ENCODE measurements around the genes P2RX7, KDM2B and MORN3.

DNA sequence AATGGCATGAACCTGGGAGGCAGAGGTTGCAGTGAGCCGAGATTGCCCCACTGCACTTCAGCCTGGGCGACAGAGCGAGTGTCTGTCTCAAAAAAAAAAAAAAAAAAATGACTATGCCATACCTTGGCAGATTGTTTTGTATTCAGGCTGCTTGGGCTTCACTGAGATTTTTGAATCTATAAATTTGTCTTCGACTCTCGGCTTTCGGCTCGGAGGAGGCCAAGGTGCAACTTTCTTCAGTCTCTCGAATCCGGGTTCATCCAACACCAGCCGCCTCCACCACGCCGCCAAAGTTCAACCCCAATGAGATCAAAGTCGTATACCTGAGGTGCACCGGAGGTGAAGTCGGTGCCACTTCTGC, 12.3 kb upstream of the SPPL3 start:
- PRO-cap: no peak

DNA sequence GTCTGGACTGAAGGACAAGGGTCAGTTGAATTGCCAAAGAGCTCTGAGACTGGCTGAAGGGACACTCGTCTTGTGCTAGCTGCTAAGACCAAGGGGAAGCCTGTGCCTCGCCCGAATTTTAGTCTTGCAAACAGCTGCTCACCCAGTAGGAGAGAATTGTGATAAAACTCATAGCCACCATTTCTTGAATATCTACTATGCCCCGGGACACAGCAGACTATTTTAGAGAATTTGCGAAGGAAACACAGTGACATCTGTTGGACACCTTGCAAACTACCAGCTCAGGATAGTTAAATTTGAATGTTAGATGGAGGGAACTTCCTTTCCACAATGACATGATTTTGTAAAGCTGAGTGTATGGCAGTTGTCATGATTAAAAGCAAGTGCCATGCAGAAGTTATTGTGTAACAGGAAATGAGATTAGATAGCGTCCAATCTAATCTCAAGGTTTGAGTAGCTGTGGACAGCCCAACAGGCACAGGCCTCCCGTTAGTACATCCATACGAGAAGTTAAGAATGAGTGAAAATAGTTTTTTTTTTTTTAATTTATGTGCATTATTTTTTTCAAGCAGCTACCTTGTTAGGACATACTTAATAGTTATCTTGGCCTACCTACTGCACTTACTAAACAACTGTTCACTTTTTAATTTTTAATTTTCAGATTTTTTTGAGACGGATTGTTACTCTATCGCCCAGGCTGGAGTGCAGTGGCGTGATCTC, 6.5 kb upstream of the HNF1A start:
- PRO-cap: no peak

- PRO-cap: no peak
Observed at GRCh38 chr12:121124330-121124915, 8.3 kb upstream of the P2RX7 start.

- PRO-cap: bidirectional peak, plus-strand start at chr12:121132880, minus-strand start at chr12:121132765
Observed at GRCh38 chr12:121132514-121133682, at the start of gene P2RX7. Gene P2RX7 (plus strand): TSS chr12:121132876.

DNA sequence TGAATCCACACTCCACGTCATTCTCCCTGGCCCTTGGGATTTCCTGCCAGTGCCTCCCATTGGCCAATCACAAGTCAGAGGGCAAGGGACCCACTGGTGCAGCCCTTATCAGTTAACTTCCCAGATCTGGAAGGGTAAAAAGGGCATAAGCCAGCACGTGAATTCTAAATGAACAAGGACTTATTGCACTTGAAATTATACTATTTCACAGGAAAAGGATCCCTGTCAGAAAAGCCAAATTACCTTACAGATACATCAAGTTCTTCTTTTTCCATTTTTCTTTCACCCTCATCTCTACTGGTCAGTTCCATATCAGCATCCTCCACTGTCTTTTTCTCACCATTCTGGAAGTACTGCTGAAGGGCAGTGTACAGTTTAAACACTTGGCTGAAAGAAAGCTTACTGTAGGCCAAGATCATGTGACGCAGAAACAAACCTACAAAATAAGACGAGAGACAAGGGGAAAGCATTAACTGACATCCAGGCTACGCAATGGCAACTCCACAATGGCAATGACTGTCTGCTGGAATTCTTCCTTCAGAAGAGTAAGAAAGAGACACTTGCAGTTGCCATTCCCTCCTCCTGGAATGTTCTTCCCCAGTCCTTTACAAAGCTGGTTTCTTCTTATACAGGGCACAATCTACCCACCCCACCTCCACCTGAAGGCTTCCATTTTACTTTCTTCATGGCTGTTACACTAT, 6.5 kb downstream of the ANAPC5 start:
- PRO-cap: no peak

DNA sequence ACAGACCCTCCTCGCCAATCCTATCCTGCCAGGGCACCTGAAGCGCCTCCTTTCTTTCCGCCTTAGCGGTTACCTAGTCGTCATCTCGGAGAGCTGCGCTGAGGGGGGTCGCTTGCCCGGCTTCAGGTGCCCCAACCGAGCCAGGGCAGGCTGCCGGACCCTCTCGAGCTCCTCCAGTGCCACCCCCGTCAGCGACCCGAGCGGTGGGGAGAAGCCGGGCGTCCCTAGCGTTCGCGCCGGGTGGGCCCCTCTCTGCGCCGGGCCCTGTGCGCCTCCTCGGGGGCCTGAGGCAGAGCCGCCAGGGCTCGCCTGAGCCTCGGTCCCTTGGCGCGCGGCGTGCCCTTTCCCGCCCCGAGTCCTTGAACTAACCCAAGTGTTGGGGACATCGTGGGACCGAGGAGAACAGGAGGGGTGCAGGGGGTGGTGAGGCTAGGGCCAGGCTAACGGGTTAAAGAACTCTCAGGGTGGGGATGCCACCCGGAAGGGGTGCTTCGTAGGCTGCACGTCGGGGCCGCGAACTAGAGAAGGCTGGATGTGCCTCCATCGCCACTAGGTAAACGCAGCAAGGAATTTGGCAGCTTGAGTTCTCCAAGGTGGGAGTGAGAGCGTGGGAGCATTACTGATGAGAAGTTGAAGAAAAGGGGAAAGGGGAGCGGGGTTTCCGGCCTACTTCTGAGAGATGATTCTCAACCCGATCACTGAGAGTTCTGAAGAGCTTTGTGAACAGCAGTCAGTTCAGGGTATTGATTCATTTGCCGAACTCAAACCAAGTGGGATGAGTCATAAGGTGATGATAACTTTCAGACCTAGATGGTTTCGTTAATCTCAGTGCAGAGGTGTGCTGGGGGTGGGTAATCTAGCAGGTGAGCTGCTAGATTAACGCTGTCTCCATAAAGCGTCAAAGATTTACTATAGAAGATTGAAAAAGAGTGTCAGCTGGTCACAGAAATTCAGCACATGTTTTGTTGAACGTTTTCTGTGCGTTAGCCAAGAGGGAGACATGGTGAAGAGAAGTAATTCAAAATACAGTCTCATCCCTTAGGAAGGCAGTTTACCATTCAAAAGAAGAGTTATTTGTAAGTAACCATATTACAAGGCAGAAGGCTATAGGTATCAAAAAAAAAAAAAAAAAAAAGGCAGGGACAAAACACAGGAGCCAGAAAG, 704 bp downstream of the RNF34 start:
- PRO-cap: bidirectional peak, plus-strand start at position 552 of the sequence, minus-strand start at position 517 of the sequence; bidirectional peak, plus-strand start at position 689 of the sequence, minus-strand start at position 709 of the sequence

DNA sequence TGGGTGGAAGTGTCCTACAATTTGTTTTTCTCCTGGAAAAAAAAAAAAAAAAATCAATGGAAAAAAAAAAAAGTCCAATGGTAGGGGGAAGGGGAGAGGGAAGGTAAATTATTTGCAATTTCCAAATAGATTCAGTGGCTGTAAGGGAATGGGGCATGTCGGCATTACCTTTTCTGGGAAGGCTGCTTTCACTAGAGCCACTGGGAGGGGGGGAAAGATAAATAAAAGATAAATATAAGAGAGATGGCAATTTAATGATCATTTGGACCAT, 64.1 kb downstream of the KDM2B start:
- PRO-cap: no peak

GRCh38 chr12:121538623-121539094, 42.2 kb downstream of the KDM2B start:
- PRO-cap: no peak

- PRO-cap: bidirectional peak, plus-strand start at chr12:121581012, minus-strand start at chr12:121581005; bidirectional peak, plus-strand start at chr12:121581280, minus-strand start at chr12:121581228
Observed at GRCh38 chr12:121580879-121581475, at the start of gene KDM2B. Gene KDM2B (minus strand): TSS chr12:121581023.

DNA sequence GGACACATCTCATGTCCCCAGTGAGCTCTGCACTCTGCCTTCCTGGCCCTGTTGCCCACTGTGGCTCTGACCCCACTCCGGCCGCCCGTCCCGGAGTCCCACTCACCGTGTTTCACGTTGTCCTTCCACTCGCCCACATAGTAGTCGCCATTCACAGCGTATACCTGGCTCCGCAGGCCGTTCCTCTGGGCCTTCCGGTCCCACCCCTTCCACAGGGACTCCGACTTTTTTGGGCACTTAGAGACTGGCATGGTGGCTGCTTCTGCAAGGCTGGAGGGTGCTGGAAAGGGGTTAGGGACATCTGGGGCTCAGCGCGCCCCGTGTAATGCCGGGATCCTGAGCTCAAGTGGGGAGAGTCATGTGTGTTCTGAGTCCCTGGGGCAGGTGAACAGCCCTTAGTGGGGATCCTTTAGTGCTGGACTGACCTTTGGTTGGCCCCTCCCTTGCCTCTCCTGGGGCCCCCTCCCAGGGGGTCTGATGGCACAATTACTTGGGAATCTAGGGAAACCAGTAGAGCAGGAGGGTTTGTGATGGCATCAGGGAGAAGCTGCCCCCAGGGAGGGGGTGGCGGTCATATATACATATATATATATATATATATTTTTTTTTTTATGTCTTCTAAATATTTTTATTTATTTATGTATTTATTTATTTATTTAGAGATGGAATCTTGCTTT, at the start of gene MORN3:
Gene MORN3 (minus strand): TSS at position 422 of the 677 bp plus-strand sequence.
- PRO-cap: no peak

GRCh38 chr12:121795825-121796450, 2.5 kb upstream of the RHOF start:
- PRO-cap: no peak

DNA sequence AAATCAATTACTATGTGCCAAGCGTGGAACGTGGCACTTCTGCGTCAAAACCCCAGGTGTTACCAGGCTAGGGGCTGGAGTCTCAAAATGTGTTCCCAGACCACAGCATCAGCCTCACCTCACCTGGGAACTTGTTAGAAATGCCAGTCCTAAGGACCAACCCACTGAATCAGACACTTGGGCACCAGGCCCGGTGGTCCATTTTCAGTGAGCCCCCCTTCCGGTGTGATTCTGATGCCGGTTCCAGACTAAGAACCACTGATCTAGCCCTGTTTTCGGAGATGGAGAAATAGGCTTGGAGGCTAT, 5.0 kb upstream of the SETD1B start:
- PRO-cap: no peak

DNA sequence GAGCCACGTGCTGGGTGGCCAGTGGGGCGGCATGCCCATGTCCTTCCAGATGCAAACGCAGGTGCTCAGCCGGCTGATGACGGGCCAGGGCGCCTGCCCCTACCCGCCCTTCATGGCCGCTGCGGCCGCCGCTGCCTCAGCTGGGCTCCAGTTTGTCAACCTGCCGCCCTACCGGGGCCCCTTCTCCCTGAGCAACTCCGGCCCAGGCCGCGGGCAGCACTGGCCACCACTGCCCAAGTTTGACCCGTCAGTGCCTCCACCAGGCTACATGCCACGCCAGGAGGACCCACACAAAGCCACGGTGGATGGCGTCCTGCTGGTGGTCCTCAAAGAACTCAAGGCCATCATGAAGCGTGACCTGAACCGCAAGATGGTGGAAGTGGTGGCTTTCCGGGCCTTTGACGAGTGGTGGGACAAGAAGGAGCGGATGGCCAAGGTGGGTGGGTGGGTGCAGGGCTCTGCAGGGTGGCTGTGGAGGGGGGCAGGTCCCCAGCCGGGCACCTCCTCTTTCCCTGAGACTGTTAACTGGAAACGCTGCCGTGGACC, 10.8 kb downstream of the SETD1B start:
- PRO-cap: no peak

GRCh38 chr12:121933583-121934409, 15.4 kb downstream of the CFAP251 start:
- PRO-cap: bidirectional peak, plus-strand start at chr12:121934031, minus-strand start at chr12:121933927

GRCh38 chr12:122080393-122080891, 1.9 kb downstream of the MLXIP start:
- PRO-cap: bidirectional peak, plus-strand start at chr12:122080652, minus-strand start at chr12:122080527

- PRO-cap: no peak
Observed at GRCh38 chr12:122136543-122137083, 37.4 kb downstream of the IL31 start.

GRCh38 chr12:122196785-122197399, 6.6 kb upstream of the B3GNT4 start:
- PRO-cap: bidirectional peak, plus-strand start at chr12:122197180, minus-strand start at chr12:122197029

- PRO-cap: no peak
Observed at GRCh38 chr12:122206408-122207460, 3.2 kb downstream of the B3GNT4 start.

- PRO-cap: no peak
Observed at GRCh38 chr12:122483723-122484625, 16.8 kb downstream of the ZCCHC8 start.

DNA sequence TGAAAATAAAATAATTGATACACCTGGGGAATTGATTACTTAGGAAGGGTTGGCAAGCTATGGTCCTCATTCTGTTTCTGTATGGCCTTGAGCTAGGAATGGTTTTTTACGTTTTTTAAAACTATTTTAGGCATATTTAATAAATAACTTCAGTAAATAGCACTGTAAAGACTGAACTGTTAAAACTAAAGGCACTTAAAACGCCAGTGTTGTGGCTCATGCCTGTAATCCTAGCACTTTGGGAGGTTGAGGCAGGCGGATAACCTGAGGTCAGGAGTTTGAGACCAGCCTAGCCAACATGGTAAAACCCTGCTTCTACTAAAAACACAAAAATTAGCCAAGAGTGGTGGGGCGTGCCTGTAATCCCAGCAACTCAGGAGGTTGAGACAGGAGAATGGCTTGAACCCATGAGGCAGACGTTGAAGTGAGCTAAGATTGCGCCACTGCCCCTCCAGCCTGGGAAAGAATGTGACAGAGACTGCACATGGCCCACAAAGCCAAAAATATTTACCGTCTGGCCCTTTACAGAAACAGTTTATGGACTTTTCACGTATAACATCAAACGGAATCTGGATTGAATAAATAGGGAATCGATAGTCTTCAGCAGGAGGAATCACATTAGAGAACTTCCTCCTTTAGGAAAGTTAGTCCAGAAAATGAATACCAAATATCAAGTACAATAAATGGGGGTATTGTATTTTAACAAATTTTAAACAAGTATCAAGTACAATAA, 3.5 kb downstream of the RSRC2 start:
- PRO-cap: no peak

Data from H9 (cell line).